Occipital lobe (tissue), 2 donors: ENCODE measurements around a stretch of chr13.

- RAMPAGE, long total RNA: no peak
These were observed 901.8 kb downstream of the TUBA3C start for GRCh38 chr13:18279762-18280299.

DNA sequence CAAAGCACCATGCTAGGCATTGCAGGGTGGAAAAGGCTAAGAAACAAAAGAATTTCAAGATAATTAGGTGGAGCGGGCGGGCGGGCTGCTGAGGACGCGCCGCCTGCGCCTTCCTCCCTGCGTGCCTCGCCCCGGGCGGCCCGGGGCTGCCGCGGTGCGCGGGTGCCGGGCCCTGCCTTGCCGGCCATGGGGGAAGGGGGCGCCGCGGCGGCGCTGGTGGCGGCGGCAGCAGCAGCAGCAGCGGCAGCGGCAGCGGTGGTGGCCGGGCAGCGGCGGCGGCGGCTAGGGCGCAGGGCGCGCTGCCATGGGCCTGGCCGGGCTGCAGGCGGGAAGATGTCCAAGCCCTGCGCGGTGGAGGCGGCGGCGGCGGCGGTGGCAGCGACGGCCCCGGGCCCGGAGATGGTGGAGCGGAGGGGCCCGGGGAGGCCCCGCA lies 884.2 kb downstream of the TUBA3C start:
- RAMPAGE, long total RNA: no peak

DNA sequence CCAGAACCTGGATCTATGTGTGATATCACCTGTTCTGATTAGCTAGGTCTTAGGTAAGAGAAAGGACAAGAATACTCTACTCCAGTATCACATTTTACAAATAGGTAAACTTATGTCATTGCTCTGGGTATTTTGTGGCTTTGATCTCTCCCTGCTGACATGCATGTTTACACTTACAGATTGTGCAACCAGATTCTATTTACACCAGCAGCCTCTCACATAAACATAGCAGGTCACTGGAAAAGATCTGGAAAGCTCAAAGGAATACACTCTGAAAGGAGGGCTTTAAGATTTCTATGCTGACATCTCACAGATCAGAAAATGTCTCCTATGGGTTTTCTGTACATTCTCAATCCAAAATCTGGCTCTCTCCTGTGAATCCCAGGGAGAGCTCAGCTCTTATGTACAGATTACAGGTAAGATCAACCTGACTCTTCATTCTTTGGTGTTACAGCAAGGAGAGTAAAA lies 691.7 kb downstream of the TUBA3C start:
- RAMPAGE, long total RNA: no peak

DNA sequence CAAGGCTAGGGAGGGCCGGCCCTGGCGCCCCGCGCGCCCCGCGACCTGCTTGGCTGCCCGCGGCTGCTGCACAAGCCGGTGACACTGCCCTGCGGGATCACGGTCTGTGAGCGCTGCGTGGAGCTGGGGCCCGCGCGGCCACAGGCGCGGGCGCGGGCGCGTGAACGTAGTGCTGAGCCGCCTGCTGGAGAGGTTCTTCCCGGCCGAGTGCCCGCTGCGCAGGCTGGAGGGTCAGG lies 572.3 kb downstream of the TUBA3C start:
- RAMPAGE, long total RNA: no peak

DNA sequence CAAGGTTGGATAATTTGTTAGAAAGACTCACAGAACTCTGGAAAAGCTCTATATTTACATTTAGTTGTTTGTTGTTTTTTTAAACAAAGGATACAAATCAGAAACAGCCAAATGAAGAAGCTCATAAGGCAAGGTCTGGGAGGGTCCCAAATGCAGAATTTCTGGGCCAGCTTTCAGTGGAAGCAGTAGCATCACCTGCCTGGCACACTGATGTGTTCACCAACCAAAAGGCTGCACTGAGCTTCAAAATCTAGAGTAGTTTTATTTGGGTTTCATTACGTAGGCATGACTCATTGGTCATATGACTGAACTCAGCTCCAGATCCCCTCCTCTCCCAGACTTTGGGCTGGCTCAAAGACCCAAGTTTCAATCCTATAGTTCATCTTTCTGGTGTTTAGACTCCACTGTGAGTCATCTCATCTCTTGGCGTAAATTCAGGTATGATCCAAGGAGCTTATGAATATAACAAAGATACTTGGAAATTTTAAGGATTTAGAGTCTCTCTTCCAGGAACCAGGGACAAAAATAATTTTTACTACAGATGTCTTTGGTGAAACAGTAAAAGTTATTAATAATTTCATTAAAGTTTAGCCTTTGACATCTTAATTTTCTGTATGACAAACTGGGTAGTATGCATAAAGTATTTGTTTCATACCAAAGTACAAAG lies 17.7 kb downstream of the ZMYM5 start:
- RAMPAGE, long total RNA: no peak

DNA sequence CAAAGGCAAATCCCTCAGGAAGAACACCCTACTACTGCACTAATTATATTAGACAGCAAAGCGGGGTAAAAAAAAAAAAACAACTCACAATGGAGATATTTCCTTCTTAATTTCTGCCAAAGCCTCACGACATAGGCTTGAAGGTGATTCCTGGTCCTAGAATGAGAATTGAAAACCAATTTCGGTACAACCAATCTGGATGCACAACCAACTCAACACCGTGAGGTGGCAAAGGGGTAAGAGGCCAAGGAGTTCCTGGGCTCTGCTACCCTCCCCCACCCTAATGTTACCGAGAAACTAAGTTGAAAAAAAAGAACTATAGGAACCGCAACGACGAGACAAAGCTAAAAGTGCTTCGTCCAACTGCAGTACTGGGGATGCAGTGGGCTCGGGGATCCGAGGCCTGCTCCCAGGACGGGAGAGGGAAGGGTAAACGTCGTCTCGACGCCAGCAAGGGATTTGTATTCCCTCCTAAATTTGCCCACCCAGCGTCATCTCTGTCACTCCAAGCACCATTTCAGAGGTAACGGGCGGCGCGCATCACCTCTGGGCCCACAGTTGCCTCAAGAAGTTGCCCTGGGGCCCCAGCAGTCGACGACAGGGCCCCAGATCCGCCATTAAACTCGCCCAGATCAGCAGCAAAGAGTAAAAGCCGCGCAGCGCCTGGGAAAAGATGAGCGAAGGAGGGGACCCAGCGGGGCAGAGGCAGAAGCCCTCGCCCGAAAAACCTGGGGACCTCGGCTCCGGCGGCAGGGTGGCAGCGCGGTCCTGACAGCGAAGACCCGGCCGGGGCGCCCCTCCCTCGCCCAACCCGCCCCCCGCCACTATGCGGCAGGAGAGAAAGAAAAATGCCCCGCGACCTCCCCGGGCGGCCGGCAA lies 899 bp downstream of the ZMYM5 start:
- RAMPAGE, long total RNA: no peak

DNA sequence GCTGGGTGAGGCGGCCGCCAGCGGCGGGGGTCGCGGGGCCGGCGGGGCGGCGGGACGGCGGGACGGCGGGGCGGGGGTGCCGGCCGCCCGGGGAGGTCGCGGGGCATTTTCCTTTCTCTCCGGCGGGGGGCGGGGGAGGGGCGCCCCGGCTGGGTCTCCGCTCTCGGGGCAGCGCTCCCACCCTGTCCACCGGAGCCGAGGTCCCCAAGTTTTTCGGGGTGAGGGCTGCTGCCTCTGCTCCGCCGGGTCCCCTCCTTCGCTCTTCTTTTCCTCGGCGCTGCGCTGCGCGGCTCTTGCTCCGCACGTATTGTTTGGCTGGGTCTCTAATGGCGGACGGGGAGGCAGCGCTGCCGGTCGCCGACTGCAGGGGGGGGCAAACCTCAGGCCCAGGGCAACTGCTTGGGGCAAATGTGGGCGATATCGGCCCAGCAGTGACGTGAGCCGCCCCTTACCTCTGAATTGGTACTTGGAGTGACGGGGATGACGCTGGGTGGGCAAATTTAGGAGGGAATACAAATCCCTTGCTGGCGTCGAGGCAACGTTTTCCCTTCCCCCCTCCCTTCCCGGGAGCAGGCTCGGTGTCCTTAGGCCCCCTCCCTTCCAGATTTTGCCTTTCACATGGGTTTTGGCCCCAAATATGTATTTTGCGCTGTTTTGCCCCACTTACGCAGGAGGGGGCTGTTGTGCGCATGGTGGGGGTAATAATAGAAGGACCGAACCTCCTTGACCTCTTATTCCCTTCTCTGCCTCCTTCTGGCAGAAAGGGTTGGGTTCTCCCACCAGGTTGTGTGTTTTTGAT lies 803 bp downstream of the ZMYM2 start:
- RAMPAGE, long total RNA: no peak

GRCh38 chr13:20161348-20162203 lies 724 bp upstream of the GJA3 start:
- RAMPAGE, long total RNA: no peak

- RAMPAGE, long total RNA: no peak
These were observed 12.8 kb downstream of the GJB6 start for GRCh38 chr13:20219368-20219750.

GRCh38 chr13:20405392-20406215 lies 120.1 kb downstream of the CRYL1 start:
- RAMPAGE, long total RNA: no peak

- RAMPAGE, long total RNA: no peak
These were observed 11.8 kb downstream of the IL17D start for GRCh38 chr13:20715315-20715727.

DNA sequence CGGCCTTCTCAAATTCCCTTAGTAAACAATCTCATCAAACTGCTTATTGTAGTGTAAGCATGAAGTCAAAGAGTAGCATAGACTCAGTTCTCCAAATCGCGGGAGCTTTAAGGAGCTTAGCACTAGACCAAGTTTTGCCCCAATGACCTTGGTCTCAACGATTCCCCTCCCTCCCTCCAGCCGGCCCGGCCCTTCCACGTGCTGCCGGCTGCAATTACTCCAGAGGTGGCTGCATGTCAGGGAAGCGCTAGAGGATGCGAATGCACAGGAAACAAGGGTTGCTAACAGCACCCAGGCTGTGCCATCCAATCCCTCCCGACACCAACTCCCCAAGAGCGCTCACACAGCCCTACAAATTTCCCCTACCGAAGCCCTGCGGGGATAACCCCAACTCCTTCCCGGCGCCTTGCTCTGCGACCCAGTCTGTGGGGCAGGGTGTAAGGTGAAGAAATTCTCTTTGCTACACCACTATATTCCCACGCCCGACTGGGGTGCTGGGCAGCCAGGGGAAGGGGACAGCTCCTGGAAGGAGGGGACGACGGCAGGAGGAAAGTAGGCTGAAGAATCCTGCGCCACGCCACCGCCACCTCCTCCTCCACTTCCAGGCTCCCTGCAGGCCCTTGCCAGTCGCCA lies 476 bp downstream of the XPO4 start:
- RAMPAGE, long total RNA: no peak

DNA sequence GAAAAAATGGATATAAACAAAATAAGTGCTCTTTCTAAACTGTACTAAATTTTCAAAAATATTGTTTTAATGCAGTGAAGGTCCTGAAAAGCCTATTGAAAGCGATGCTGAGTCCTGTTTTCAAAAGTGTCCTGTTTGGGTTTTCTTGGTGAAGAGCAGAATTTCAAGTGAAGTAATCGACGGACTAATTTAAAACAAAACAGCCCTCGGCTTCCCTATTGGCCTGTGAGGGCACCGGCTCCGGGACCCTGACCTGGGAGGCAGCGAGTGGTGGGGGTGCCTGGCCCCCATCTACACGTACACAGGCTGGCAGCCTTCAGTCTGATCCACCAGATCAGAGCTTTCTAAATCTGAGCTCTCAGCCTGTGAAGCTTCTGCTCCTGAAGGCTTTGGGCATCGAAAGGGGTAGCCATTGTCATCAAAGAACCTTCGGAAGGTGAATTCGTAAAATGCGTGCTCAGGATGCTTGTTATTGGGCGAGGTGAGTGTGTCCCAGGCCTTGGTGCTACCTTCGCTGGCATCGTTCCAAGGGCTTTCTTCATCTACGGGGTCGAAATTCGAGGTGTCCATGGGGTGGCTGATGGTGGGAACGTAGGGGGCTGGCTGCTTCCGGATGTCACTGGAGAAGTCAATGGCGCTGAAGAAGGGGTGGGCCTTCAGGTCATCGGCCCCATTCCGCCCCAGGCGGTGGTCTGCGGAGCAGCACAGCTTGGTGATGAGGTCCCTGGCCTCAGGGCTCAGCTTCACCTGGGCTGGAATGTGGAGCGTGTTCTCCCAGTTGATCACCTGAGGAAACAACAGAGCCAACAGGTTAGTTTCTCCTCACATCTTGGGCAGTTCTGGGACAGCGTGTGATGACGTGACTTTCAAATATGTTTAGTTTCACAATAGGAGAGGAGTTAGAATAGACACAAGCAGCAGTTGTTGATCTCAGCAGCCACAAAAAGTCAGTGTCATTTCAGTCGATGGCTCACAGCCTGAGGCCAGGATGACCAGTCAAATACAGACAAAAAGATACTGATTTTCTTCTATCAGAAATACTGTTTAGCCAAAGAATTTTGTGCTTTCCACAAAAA lies 72.4 kb upstream of the XPO4 start:
- RAMPAGE, long total RNA: no peak

- RAMPAGE, long total RNA: no peak
These were observed 6.9 kb downstream of the LATS2 start for GRCh38 chr13:21054285-21055132.

DNA sequence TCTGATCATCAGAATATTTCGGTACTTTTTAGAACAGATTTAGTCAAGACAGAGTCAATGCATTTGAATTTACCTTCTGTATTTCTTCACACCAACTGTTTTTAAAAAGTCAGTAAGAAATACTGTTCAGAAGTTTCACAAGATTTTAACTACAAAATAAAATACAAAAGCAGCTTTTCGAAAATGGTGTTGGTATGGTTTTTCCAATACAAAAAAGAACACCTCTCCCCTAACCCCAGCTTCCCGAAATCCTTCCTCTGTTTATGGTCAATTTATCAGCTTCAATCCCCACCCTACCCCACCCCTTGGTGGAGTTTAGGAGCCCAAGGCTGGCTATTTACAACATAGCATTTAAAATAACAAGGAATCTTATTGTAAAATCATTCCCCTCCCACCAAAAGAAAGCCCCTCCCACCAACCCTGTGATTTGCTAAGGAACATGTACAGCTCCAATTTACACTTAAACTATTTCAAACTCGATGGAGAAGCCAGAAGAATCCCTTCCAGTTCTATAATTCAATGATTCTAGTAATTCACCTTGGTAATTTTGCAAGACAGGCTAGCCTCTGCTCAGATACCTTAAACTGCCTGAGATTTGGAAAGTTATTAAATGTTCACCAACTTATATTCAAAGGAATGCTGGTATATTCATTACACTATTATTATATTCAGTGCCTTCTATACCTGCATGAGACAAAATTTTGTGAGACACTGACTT lies 3.1 kb downstream of the LATS2 start:
- RAMPAGE, long total RNA: no peak

GRCh38 chr13:21065667-21066024 lies 4.3 kb upstream of the LATS2 start:
- RAMPAGE, long total RNA: no peak

GRCh38 chr13:21079743-21080460 lies 18.5 kb upstream of the LATS2 start:
- RAMPAGE, long total RNA: no peak

GRCh38 chr13:21174943-21175262 lies 1.4 kb downstream of the SKA3 start:
- RAMPAGE, long total RNA: no peak

DNA sequence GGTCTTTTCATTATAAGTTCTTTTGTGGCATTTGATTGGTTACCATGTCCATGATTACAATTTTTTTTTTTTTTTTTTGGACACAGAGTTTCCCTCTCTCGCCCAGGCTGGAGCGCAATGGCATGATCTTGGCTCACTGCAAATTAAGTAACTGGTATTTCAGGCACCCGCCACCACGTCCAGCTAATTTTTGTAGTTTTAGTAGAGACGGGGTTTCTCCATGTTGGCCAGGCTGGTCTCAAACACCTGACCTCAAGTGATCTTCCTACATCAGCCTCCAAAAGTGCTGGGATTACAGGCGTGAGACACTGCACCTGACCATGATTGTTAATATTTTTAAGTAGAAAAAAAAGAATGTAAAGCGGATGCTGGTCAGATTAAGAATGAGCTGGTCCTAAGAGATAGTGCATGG lies 37.8 kb downstream of the MRPL57 start:
- RAMPAGE, long total RNA: no peak

GRCh38 chr13:21328057-21328758 lies 130.9 kb downstream of the ZDHHC20 start:
- RAMPAGE, long total RNA: no peak